ENCODE measurements around the gene IRAK2.

- PRO-cap = unidirectional peak, plus-strand start at chr3:10164919
- RAMPAGE, long total RNA, 3 experiments = start-site peak on the plus strand in 3 of 3 experiments, at chr3:10164859-10164933 at its widest, 8 to 19 reads per replicate
Measured at GRCh38 chr3:10164561-10165595, at the start of gene IRAK2. Gene IRAK2, plus strand, starts transcription at chr3:10164919.

DNA sequence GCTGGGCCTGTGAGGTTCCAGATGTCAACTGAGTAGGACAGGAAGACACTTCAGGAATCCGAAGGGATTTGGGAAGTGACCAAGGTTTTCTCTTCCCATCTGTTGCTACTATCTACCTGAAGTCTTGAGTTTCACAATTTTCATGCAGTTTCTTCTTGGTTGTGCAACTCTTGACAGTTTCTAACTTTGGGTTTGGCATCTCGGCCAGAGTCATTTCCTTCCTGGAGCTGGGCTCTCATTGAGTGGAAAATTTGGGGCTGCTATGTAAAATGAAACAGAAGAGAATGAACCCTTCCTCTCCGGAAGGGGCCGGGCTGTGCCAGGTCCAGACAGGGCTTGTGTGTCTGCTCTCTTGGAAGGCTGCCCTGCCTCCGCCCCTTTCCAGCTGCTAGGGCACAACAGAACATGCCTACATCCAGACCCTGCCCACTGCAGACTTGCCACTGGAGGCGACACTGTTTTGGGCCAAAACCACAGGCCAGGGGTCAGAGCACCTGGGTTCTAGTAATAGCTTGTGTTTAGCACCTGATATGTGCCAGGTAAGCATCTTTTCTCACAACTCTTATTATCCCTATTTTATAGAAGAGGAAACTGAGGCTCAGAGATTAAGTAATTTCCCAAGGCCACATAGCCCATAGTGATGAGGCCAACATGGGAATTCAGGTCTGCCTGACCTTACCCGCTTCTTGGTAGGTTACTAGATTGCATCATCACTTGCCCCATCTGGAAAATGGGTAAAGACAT lies 24.9 kb downstream of the IRAK2 start:
- PRO-cap = no peak
- RAMPAGE, long total RNA, 3 experiments = no peak in any of the 3 experiments

DNA sequence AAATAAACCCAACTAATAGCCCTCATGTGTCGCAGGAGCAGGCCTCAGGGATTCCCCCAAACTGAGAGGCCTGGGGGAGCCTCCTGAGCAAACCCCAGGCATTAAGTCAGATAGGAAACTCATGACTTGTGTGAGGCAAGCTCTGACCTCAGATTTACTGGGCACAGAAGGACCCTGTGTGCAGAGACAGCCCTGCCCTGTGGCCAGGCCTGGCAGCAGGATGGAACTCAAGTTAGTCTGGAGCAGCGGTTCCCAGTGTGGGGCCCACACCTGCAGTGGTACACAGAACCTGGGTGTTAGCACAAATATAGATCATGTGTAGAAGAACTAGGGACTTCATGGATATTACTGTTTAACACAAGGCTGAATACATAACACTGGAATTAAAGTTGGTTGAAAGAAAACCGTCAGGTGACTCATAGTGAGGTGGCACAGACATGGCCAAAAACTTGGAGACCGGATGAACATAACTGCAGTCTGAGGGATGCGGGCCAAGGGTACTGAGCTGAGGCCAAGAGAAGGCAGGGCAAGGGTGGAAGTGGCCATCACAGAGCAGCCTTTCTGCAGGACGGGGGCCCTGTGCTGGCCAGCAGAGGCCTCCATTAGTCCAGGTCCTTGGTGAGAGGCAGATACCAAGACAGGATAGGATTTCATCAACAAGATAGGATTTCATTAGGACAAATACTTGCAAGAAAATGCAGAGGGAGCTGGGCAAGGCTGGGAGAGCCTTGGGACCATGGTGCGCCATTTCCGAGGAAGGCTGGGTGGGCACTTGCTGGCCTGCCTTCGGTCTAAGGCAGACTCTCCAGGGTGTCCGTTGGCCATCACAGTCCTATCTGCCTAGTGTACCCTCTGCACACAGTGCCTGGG lies 40.9 kb downstream of the IRAK2 start:
- PRO-cap = no peak
- RAMPAGE, long total RNA, 3 experiments = no peak in any of the 3 experiments

DNA sequence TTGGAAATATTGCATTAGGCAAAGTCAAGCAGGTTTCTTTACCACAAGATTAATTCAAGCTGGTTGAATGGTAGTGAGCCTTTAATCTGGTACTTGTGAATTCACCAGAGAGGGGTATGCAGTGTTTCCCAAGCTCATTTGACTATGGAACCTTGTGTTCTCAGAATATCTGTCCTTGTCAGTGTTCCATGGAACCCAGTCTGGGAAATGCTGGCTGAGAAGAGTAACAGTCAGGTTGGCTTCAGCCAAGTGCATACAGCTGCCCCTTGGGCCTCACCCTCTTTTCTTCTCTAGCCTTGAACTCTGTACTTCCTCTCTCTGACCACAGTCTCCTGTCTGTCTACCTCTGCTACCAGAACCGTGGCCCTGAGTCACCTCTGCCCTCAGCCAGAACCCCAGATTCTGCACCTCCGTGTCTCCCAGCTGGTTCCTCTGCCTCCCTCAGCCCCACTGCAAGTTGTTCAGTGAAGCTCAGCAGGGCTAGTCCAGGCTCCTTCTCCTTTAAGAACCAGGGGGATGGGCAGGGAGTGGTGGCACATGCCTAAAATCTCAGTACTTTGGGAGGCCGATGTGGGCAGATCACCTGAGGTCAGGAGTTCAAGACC lies 24.6 kb upstream of the TATDN2 start:
- PRO-cap = no peak
- RAMPAGE, long total RNA, 3 experiments = no peak in any of the 3 experiments

DNA sequence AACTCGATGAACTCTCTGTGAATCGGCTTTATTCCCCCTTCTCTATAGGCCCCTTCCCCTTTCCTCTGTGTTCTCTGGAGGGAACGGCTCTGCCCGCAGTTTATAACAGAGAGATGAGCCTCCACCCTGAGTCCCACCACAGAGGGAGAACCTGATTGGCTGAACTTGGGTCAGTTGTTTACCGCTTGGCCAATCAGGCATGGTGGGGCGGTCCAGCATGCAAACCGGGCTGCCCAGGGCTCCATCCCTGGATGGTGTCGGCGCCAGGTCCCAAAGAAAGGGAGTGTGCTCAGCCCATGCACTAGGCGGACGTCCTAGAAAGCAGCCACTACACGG lies 13.4 kb upstream of the TATDN2 start:
- PRO-cap = no peak
- RAMPAGE, long total RNA, 3 experiments = no peak in any of the 3 experiments

GRCh38 chr3:10304565-10305504 lies 12.1 kb upstream of the GHRL start:
- PRO-cap = no peak
- RAMPAGE, long total RNA, 3 experiments = no peak in any of the 3 experiments

- PRO-cap = no peak
- RAMPAGE, long total RNA, 3 experiments = no peak in any of the 3 experiments
Measured at GRCh38 chr3:10311822-10312473, 9.0 kb downstream of the SEC13 start.

GRCh38 chr3:10319939-10320865 lies 710 bp downstream of the SEC13 start:
- PRO-cap = no peak
- RAMPAGE, long total RNA, 3 experiments = no peak in any of the 3 experiments

- PRO-cap = no peak
- RAMPAGE, long total RNA, 3 experiments = no peak in any of the 3 experiments
Measured at GRCh38 chr3:10438194-10438955, 67.0 kb downstream of the ATP2B2 start.

DNA sequence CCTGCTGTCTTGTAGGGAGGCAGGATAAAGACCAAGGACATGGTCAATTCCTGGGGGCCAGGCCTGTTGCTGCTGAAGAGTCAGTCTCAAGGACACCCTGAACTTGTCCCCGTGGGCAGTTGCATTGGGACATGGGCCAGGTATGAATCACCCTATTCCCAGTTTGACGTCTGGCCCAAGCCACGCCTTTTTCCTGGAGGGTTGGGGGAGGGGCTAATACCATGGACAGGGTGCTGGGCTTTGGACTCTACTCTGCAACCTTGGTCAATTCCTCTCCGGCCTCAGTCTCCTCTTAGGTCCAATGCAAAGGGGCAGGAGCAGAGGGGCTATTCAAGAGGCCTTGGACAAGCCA lies 10.4 kb downstream of the ATP2B2 start:
- PRO-cap = no peak
- RAMPAGE, long total RNA, 3 experiments = no peak in any of the 3 experiments

- PRO-cap = no peak
- RAMPAGE, long total RNA, 3 experiments = no peak in any of the 3 experiments
Measured at GRCh38 chr3:10496458-10497038, 8.8 kb downstream of the ATP2B2 start.

DNA sequence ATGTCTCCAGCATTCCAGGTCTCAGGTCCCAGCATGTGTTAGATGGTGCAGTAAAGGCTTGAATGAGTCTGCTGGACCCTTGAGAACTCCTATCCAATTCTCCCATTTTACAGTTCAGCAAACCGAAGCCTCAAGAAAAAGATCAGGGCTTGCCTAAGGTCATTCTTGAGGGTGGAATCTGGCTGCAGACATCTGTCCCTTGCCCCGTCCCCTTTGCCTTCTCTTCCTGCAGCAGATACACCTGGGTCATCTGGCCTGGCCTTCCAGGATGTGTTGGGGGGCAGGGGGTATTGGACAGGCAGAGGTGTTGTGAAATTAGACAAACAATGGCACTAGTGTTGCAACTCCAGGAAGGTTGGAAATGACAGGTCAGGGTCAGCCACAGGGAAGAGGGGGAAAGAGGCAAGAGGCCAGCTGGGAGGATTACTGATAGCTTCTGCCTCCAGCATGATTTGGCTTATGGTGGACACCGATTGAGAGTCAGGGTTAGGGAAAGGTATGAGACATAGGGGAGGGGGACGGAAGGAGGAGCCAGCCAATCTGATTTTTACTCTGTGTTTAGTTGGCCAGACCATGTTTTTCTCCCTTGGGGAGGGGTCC lies 3.2 kb upstream of the ATP2B2 start:
- PRO-cap = no peak
- RAMPAGE, long total RNA, 3 experiments = no peak in any of the 3 experiments

- PRO-cap = no peak
- RAMPAGE, long total RNA, 3 experiments = no peak in any of the 3 experiments
Measured at GRCh38 chr3:10816394-10816868, 403 bp downstream of the SLC6A11 start.

- PRO-cap = no peak
- RAMPAGE, long total RNA, 3 experiments = no peak in any of the 3 experiments
Measured at GRCh38 chr3:10991856-10992458, 591 bp upstream of the SLC6A1 start.

DNA sequence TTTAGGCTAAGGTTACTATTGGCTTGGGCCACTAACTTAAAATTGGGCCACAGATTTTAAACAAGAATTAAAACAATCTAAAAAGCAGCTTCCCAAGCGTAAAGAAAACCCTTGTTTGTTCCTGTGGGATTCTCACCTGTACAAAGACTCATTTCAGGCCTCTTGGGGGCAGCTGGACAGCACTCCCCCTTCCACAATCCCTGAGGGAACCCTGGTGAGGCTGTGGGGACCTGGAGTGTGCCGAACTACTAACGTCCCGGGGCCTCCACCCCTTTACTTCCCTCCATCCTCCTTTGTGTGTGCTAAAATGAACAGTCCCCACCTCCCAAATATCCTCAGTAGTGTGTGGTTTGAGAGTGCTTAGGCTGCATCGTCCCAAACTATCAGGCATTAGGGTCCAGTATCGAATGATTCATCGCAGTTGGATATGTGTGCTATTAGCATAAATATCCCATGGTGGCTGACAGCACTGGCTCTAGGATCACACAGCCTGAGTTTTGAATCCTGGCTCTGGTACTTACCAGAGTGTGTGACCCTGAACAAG lies 51.4 kb downstream of the VGLL4 start:
- PRO-cap = no peak
- RAMPAGE, long total RNA, 3 experiments = no peak in any of the 3 experiments

- PRO-cap = no peak
- RAMPAGE, long total RNA, 3 experiments = no peak in any of the 3 experiments
Measured at GRCh38 chr3:11592768-11593135, 51.0 kb downstream of the VGLL4 start.

DNA sequence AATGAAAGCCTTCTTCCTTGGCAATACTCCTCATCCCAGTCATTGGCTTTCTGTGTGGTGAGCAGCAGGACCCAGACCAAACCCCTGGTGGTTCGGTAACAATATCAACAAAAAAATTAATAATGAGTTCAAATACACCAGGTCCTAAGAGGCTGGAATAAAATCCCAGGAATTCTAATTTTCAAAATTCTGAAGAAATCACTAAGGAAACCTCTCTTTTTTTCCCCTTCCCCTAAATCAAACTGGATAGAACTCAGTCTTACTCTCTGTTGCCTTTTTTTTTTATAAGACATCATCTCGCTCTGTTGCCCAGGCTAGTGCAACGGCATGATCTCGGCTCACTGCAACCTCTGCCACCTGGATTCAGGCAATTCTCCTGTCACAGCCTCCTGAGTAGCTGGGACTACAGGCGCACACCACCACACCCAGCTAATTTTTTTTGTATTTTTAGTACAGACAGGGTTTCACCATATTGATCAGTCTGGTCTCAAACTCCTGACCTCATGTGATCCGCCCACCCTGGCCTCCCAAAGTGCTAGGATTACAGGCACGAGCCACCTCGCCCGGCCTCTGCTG lies 45.9 kb downstream of the VGLL4 start:
- PRO-cap = no peak
- RAMPAGE, long total RNA, 3 experiments = start-site peak on the minus strand in 1 of 3 experiments, centred at position 386 of the sequence, 10 reads per replicate

DNA sequence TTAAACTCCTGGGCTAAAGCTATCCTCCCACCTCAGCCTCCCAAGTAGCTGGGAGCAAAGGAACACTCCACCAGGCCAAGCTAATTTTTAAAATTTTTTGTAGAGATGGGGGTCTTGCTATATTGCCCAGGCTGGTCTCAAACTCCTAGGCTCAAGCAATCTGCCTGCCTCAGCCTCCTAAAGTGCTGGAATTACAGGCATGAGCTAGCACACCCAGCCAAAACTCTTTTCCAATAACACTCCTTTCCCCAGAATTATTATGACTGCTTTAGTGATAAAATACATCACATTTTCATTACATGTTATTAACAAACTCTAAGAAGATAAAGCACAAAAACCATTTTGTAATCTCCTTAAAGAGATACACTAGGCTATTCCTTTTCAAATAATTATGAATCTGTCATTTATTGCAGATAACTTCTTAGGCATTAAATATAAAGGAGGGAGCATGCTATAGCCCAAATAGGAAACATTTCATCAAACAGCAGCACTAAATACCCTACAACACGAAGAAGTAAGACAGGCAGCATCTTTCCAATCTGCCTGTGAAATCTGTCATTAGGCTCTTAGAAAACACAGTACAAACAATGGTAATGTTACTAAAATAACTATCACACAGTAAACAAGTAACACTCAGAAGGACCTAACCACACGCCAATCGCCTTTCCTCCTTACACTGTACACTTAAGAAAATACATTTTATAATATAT lies 45.0 kb downstream of the VGLL4 start:
- PRO-cap = no peak
- RAMPAGE, long total RNA, 3 experiments = no peak in any of the 3 experiments

- PRO-cap = no peak
- RAMPAGE, long total RNA, 3 experiments = no peak in any of the 3 experiments
Measured at GRCh38 chr3:11817013-11817511, 29.6 kb downstream of the TAMM41 start.

DNA sequence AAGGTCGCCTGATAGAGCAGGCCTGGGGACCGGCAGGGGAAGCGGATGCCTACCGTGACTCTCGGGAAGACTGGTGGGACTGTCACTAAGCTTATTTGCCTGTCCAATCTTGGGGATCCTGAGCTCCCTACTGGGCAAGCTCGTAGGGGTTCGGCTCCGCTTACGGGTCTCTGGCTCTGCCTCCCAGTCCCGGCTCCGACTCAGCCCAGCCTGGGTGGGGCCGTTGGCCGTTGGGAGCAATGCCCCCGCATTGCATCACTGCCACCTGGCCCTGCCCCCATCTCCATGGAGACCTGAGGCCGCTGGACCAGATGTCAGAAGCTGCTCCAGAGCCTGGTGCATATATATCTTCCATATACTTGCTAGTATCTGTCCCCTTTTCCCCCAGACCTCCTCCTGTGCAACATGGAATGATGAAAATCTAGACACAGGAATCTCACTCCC lies 64.6 kb upstream of the TAMM41 start:
- PRO-cap = no peak
- RAMPAGE, long total RNA, 3 experiments = no peak in any of the 3 experiments